Mesenchymal stem cell of the bone marrow (primary cell): ENCODE data around the gene PSME3.

GRCh38 chr17:42310637-42311156, 22.4 kb downstream of the STAT5A start:
- CAGE, long polyA plus RNA, result no peak

DNA sequence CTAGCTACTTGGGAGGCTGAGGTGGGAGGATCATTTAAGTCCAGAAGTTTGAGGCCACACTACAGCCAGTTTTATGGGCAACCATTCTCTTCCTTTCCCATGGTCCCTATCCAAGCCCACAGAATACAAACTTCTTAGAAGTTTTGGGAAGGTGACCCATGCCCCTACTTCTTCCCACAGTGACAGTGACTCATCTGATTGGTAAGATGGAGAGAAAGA, 47.8 kb downstream of the STAT3 start:
- CAGE, long polyA plus RNA, result no peak

- CAGE, long polyA plus RNA, result no peak
Observed at GRCh38 chr17:42365073-42365694, 23.1 kb downstream of the STAT3 start.

GRCh38 chr17:42400075-42401106, 12.1 kb upstream of the STAT3 start:
- CAGE, long polyA plus RNA, result no peak

- CAGE, long polyA plus RNA, result no peak
Observed at GRCh38 chr17:42405923-42406350, 17.1 kb downstream of the CAVIN1 start.

GRCh38 chr17:42494198-42494697, 35.6 kb downstream of the ATP6V0A1 start:
- CAGE, long polyA plus RNA, result no peak

- CAGE, long polyA plus RNA, result no peak
Observed at GRCh38 chr17:42518092-42518788, 17.8 kb upstream of the NAGLU start.

- CAGE, long polyA plus RNA, result no peak
Observed at GRCh38 chr17:42519230-42519564, 16.8 kb upstream of the NAGLU start.

- CAGE, long polyA plus RNA, result no peak
Observed at GRCh38 chr17:42522132-42522442, 14.0 kb upstream of the NAGLU start.

DNA sequence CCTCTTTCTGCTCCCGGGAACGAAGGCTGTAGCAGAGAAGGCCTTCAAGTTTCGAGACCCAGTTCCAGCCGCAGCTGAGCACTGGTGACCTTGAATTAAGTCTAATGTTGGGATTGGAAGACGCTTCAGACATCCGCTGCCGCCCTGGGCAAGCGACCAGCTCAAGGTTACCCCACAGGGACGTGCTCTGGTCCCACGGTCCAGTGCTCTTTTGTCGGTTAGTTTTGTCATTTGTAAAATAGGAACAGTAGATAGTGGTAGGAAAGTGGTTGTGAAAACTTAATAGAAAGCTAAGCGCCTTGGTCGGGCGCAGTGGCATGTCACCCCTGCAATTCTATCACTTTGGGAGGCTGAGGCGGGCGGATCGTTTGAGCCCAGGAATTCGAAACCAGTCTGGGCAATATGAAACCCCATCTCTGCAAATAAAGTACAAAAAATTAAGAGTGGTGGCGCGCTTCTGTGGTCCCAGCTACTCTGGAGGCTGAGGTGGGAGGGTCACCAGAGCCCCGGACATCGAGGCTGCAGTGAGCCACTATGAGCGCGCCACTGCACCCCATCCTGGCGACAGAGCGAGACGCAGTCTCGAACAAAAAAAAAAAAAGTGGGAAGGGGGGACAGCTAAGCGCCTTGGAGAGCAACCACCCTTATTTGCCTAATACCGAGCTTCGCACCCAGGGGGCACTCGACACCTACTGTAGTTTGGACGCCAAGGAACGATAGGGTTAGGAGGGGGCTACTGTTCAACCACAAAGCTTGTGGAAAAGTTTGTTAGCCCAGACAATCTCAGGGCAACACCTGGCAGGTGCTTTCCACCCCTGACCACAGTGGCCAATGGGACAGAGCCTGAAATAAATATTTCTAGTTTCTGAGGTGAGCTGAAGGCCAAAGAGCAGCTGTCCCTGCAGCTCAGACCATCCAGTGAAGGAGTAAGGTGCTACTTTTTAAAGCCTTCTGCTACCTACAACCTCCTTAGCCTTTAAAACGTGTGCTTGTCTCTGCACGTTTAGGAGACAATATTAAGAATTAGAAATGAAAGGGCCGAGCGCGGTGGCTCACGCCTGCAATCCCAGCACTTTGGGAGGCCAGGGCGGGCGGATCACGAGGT, 749 bp upstream of the PSMC3IP start:
- CAGE, long polyA plus RNA, result no peak

DNA sequence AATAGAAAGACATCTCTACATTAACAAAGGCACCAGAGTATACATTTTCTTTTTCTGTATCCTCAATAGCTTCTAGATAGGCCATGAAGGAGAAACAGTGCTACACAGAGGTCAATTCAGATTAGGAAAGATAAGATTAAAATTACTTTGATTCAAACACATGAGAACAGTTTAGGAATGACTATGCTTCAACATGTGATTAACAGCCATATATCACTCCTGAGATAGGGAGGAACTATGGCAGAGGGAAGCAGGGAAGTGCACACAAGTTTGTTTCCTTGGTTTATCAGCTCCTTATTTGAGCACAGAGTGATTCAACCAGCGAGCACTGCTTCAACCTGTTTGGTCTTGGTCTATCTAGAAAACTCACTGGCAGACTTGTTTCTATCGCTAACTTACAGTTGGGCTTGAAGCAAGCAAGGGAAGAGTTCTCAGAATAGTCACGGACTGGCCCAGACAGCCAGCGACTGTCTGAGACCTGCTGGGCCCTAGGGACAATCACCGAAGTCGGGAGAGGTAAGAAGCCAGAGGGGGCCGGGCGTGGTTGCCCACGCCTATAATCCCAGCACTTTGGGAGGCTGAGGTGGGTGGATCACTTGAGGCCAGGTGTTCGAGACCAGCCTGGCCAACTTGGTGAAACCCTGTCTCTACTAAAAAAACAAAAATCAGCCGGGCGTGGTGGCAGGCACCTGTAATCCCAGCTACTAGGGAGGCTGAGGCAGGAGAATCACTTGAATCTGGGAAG, 23.5 kb downstream of the TUBG1 start:
- CAGE, long polyA plus RNA, result no peak

DNA sequence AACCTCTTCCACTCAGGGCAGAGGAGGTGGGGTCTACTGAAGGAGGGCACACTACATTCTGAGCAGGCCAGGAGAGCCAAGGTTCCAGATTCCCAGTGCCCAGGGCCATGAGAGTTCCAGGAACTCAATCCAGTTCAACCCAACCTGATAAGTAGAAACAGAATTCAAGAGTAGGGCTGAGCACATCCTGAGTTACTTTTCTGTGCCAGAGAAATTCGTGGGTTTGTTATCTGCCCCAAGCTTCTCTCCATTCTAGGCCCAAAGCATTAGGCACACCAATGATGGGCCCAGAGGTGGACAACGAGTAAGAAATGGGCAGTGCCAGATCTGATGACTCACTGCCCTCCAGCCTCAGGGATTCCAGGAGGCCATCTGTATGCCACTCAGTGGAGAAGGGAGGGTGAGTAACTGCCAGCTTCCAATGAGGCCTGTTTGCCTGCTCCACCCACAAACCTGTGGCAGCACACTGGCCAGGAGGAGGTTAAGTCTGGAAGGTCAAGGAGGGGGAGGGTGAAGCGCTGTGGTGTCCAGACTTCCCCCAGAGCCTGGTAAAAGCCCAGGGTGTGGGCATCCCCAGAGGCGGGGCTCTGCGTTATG, 8.3 kb downstream of the TUBG2 start:
- CAGE, long polyA plus RNA, result no peak

- CAGE, long polyA plus RNA, result no peak
Observed at GRCh38 chr17:42677684-42678924, 1.3 kb upstream of the PLEKHH3 start.

DNA sequence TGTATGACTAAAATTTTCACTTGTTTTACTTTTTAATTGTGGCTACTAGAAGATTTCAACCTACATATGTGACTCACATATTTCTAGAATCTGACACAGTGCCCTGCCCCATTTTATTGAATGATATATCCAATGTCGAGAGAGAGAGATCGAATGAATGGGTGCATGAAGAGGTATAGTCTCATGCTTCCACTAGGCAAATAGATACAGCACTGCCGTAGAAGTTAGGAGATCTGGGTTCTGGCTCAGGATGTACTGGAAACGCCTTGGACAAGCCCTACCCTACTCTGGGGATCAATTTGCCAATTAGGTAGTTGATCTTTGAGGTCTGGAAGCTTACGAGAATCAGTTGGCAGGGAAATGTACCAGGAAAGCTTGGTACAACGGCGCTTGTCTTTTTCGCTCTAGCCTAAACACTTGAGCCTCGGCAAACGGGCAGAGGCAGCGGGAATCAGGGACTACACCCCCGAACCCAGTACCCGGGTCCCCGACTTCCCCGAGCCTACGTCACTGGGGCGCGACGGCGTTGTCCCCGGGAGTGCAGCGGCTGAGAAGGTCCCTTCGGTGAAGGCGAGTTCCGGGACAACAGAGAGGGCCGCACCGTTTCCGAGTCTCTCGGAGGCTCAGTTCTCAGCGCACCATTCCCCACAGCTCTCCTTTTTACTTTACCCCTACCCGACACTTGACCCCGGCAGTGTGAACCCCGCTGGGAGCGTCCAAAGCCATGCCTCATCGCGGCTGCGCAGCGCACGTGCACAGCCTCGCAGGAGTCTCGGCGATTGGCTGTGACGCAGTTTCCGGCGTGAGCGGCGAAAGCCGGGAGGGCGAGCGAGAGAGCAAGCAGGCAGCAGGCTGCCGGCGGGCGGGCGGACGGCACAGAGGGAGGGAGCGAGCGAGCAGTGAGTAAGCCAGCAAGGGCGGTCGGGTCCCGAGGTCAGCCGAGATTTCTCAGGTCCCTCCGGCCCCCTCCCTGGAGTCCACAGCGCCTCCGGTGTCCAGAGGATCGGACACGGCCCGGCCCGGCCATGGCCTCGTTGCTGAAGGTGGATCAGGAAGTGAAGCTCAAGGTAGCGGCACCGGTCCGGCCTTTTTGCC, at the start of gene PSME3:
PSME3 (plus strand) TSS at position 791 of the 1,095 bp plus-strand sequence.
- CAGE, long polyA plus RNA, result no peak

- CAGE, long polyA plus RNA, result no peak
Observed at GRCh38 chr17:42865505-42865833, 14.5 kb downstream of the AOC3 start.

DNA sequence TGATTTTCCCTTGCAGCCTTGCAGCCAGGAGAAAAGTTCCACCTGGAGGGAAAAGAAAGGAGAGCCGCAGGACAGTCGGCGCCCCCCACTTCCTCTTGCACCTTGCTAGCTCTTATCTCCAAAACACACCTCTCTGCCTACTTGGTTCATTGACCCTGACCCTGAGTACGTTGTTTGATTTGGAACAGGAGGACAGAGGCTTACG, 15.7 kb downstream of the AOC3 start:
- CAGE, long polyA plus RNA, result no peak

DNA sequence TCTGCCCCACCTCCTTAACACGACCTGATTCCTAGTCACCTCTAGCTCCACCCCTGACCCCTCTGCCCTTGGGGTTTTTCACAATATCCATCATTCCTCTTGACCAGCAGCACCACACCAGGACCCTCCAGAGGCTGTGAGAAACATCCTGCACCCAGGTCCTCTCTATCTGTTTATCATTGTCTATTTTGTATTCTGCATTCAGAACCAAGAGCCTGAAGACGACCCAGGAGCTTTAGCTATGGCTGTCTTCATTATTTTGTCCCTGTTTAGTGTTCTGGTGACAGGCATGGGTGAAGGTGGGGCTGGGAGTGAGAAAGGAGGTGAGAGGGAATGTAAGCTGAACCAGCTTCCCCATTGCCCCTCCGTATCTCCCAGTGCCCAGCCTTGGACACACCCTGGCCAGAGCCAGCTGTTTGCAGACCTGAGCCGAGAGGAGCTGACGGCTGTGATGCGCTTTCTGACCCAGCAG, 16.1 kb downstream of the AOC3 start:
- CAGE, long polyA plus RNA, result no peak

GRCh38 chr17:42910985-42911264, 10.3 kb downstream of the G6PC1 start:
- CAGE, long polyA plus RNA, result no peak

DNA sequence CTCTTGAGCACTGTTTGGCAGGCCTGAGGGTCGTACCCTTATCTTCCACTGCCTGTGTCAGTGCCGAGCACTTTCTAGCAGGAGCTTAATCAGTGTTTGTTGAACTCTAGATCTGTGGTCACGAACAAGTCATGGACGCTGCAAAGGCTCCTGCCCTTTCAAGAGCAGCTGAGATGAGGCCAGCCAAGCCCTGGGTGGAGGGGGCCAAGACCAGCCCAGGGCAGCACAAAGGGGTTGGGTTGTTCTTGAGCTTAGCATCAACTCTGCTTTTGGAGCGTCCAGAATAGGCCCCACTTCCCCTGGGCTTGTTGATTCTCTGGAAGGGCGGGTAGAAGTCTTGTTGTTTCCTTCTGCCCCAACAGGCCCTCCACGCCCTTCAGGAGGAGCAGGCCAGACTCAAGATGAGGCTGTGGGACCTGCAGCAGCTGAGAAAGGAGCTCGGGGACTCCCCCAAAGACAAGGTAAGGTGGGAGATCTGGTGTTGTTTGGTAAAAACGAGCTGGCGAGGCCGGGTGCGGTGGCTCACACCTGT, 5.3 kb downstream of the IFI35 start:
- CAGE, long polyA plus RNA, result no peak

DNA sequence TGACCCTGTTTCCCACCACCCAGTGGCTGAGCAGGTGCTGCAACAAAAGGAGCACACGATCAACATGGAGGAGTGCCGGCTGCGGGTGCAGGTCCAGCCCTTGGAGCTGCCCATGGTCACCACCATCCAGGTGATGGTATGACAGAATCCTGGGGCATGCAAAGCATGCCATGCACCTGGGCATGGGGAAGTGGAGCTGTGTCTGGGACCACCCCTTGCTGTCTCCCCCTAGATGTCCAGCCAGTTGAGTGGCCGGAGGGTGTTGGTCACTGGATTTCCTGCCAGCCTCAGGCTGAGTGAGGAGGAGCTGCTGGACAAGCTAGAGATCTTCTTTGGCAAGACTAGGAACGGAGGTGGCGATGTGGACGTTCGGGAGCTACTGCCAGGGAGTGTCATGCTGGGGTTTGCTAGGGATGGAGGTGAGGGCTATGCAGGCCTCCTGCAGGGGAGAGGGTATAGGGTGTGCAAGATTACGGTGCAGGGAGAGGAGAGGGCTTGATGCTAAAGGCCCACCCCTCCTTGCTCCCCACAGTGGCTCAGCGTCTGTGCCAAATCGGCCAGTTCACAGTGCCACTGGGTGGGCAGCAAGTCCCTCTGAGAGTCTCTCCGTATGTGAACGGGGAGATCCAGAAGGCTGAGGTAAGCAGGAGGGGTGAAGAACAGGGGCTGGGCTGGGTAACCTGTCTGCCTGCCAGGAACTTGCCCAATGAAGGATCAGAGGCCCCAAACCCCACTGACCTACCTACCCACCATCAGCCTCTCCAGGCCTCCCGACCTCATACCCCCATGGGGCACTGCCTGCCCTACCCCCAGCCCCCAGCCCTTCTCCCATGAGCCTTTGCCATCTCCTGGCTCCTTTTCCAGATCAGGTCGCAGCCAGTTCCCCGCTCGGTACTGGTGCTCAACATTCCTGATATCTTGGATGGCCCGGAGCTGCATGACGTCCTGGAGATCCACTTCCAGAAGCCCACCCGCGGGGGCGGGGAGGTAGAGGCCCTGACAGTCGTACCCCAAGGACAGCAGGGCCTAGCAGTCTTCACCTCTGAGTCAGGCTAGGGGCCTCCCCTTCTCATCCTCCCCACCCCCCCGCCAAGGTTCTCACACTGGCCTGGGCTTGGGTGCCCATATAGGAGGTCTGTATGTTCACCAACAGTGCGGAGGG, 7.0 kb downstream of the IFI35 start:
- CAGE, long polyA plus RNA, result no peak